Penis (tissue), 1 donor: Measurements from ENCODE around the genes VTCN1, GDAP2 and PHGDH.

DNA sequence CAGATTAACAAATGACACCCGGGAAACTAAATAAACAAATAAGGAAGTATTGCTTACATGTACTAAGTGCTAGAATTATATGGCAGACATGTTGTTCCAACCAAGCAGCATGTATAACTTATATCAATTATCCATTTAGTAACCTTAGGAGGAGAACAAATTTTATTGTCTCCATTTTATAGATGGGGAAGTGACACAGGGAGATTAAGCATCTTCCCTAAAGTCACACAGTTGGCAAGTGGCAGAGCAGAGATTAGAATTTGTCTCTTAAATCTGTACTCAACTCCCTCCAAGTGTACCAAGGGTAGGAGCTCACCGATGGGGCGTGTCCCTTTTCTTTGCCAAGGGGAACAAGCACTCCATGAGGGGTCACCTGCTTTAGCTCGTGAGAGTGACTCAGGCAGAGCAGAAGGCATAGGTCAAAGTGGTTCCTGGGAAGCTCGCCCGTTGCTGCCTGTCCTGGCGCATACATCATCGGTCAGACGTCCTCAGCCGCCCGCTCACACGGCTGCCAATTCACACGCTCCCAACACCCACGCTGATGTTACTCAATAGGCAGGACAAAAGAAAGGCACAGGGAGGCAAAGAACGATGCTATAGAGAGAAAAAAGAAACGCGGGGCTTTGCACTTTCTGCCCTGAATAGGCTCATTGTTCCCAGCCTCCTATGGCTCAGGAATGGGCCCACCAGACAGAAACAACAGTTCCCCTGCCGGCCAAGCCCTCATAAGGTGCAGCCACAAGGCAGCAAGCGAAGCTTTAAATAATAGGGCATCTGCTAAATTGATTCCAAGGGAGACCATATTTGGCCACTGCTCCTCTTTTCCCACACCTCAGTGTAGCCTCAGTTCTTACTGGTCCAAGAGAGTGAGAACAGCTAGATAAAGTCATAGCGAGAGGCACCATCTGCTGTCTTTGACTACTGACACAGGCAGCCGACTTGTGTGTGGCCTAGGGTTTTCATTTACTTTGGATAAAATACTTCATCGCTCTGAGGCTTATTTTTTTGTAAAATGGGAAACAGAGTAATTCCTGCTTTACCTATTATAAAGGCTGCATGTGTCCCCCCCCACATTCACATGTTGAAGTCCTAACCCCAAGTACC is 38.8 kb downstream of the VTCN1 start:
- PRO-cap = no peak

GRCh38 chr1:117210813-117211401 is at the start of gene VTCN1:
TSS of gene VTCN1 (minus strand) at chr1:117210927.
- PRO-cap = no peak

- PRO-cap = no peak
These were observed 5.4 kb downstream of the TENT5C start for GRCh38 chr1:117610996-117611801.

DNA sequence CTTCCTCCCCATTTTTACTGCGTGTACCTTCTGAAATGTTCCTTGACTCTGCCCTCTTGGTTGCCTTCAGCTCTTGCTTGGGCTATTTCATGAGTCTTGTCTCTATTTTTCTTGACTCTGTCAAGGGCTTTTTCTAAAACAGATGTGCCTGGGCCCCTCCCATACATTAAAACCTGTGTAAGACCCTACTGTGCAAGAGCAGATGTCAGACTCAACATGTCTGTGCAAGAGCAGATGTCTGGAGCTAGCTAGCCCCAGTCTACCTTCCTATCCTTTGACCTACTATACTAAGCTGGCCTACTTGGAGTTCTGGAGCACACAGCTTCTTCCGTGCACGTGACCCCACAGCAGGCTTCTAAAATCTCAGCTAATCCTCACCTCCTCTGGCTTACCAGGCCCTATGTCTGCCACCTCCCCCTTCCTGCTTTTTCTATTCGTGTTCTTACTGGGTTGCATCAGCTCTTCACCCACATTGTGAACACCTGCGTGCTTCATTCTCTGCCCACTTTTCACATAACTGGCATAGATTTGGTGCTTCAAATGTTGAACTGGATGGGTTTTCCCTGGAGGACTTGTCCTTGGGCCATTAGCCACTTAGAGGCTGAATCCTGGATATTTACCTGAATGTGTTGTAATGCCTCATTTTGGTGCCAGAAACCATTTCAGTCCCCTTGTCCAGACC is 23.7 kb downstream of the TENT5C start:
- PRO-cap = no peak

DNA sequence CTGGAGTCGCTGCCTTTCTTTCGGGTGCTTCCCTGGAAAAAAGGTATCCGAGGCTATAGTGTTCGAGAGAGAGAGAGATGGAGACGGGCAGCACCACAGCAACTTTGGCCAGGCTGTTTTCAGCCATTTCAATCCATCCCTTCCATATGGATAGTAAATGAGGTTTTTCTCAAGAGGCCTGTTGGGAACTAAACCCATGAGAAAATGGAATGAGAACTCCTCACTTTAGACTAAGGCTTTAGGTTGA is 25.2 kb downstream of the TENT5C start:
- PRO-cap = no peak

DNA sequence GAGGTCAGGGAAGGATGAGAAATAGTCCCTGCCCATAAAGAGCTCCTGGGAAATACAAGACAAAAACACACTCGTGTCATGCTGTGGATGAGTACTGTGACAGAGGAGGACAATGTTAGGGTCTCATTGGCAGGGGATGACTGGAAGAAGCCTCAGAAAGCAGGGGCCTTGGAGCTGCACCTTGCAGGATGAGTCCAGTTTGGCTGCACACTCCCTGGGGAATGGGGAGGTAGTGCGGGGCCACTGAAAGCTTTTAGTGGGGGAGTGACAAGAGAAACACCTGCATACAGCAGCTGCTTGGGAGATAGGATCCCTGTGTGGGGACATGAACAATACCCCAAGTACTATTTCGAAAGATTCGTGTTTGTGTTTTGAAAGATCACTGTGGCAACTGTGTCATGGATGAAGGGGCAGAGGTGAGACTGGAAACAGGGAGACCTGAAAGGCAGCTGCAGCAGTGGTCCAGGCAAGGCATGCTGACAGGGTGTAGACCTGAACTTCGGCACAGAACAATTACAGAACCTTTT is 32.8 kb downstream of the TENT5C start:
- PRO-cap = no peak

- PRO-cap = no peak
These were observed 70.2 kb downstream of the TENT5C start for GRCh38 chr1:117676028-117676455.

DNA sequence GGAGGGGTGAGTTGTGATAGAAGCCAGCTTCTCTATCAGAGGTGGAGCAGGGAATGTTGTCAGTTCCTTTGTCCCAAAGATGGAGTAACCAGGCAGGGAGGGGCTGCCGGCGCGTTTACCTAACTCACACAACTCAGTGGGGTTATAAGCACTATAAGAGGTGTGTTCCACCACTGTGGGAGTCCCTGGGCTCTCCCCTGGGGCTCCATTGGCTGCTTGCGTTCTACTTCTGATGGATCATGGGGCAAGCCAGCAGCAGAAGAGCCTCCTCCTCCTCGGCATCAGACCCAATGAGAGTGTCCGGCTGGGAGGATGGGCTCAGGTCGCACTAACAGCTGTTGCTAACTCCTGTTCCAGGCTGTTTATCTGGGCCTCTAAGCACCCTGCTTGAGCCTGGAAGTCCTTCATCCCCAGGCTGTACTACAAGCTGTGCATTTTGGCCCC is 108.5 kb downstream of the GDAP2 start:
- PRO-cap = no peak

DNA sequence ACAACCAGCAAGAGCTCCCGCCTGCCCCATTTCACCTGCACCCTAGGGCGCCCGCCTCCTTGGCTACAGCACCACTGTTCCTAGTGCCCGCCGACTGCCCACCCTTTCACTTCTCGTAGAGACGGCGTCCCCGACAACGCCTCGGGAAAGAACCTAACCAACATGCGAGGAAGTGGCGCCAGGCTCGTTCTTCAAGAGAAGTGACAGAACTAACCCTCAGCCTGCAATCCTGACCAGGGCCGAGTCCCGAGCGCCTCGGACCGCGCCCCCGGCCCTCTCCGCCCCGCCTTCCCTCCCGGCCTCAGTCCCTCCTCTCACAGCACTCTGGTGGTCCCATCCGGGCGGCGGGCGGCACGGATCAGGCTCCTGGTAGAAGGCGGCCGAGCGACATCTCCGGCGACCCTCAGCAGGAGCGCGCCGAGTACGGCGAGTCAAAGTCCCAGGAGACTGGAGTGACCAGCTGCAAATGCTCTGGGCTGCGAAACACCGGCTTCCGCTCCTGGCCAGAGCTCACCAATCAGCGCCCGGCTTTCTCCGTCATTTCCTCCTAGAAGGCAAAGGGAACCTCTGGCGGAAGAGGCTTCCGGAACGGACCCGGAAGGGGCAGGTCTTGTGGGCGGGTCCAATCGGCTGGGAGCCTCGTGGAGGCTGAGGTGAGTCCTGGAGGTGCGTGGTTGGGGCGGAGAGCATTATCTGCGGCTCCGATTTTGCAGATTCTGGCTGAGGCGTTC is at the start of gene GDAP2:
TSS of gene GDAP2 (minus strand) at position 492 of the 731 bp plus-strand sequence.
- PRO-cap = unidirectional peak, minus-strand start at position 202 of the sequence; bidirectional peak, plus-strand start at position 656 of the sequence, minus-strand start at position 449 of the sequence

DNA sequence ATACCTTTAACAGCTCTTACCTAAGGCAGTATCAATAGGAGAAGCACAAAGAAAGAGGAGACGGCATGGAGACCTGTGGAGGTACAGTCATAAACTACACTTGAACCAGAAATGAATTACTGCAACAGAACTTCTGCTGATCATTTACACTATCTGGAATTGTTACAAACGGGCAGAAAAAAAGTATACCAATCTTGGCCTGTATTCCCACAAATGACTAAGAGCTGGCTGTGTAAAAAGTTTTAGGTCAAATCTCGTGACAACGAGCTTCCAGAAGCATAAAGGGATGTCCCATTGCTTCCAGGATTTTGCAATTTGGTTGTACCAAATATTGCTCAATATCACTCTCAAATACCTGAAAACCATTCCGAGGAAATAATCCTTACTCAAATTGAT is 175.7 kb downstream of the TBX15 start:
- PRO-cap = no peak

DNA sequence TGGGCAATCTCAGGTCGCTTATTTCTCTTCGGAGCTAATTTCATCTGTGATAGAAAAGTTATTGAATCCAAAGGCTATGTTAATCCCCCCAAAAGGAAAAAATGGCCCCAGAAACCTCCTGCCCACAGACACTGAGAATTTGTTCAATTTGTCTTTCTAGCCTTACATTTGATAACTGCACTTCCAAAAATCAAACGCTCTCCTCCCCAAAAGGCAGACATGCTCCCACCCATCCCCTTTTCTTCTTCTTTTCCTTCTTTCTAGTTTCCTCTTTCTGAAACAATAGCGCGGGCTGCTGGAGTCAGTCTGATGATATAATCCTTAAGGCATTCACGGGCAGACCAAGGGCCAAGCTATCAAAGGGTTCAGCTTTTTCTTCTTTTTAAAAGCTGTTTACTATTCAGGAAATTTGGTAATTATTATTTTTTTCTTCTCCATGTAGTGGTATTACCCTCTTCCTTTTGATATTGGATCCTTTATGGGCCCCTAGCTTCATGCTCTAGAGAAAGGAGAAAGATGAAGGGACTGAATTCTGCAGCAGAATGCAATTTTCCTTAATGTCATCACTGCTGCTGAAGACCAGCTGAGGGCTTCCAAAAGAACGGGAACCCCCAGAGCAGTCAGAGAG is 20.9 kb upstream of the TBX15 start:
- PRO-cap = no peak

DNA sequence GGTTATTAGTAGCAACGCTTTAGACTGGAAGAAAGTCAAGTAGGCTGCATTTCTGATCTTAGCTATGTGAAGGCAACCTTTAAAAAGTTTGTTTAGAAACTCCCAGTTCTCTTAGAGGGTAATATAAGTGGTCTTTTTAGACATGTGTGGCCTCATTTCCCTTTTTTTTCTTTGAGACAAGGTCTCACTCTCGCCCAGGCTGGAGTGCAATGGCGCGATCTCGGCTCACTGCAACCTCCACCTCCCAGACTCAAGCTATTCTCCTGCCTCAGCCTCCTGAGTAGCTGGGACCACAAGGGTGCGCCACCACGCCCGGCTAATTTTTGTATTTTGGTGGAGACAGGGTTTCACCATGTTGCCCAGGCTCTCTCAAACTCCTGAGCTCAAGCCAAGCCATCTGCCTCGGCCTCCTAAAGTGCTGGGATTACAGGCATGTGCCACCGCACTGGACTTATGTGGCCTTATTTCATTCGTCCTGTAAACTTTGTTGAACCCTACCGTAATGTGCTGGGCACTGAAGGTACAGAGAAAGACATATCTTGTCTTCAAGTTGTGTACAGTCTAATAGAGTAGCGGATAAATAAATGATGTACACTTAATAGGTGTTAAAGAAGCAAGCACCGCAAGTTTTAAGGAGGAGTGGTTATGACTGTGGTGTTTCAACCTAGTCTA is 563 bp upstream of the WARS2 start:
- PRO-cap = no peak

GRCh38 chr1:119294701-119295170 is 73.8 kb upstream of the HAO2 start:
- PRO-cap = no peak

GRCh38 chr1:119370626-119371274 is 2.2 kb downstream of the HAO2 start:
- PRO-cap = no peak

GRCh38 chr1:119711606-119712182 is at the start of gene PHGDH:
TSS of gene PHGDH (plus strand) at chr1:119711934.
- PRO-cap = unidirectional peak, plus-strand start at chr1:119711936

DNA sequence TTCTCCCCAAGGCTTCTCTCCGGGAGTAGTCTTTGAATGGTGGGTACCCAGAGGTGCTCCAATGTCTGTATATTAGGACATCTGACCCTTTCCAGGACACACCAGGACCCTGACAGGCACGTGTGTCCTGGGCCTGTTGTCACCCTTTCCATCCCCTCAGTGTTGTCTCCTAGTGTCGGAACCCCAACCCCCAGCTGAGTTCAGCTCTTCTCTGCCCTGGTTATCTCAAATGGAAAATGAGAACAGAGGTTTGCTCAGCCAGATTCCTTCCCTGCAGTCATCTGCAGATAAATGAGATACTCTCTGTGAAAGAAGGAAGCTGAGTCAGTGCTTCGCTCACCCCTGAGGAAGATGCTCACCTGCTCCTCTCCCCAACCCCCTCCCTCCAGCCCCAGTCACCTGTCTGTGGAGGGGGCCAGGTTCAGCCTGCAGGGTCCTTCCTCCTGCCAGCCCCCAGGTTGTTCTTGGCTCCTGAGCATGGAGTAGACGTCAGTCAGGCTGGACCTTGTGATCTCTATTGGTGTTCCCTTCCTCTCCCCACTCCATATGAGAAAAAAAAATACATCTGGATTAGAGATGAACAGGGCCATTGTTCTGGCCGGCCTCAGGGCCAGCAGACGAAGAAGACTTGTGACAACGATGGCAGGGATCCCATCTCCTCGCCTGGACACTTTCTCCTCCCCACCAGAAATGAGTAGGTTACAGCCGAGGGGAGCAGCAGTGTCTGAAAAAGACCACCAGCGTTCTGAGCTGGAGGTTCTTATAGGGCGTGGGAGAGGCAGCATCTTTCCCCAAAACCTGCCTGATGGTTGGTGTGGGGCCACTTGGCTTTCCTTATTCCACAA is 20.9 kb downstream of the PHGDH start:
- PRO-cap = no peak

DNA sequence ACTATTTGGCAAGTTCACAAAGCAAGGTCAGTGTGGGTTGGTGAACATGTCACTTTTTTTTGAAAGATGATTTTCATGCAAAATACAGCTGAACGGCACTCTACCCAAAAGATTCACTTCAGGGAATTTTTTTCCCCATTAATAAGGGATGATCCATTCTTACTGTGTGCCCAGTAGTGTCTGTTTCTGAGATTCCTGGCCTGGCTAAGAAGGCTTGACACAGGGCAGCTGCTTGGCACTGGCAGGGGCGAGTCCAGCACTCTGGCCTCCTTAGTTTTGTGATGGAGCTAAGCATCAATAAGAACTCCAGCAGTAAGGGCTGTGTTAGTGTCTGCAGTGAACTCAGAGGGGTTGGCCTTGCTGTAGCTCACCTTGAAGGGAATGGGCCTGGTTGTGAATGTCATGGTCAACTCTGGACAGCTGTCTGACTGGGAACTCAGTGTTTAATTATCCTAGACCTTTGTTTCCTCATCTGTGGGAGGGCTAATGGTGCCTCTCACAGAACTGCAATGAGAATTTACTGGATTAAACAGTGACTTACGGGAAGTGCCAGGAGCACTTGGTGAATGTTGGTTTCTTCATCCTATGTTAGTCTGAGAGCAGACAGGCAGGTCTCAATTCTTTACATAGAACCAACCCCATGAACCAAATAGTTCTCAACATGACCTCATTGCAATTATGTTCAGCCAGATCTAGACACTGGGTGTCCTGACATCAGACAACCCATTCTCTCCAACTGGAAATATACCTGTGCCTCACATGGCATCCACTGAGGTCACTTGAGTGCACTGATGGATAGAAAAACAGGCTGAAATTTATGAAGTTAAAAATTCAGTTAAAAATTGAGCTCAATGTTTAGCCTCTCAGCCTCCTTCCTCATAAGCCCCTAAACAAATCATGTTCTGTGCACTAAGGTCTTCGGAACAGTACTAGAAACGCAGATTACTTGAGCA is 23.7 kb downstream of the HMGCS2 start:
- PRO-cap = no peak

GRCh38 chr1:119779204-119779611 is 10.5 kb upstream of the HMGCS2 start:
- PRO-cap = no peak

DNA sequence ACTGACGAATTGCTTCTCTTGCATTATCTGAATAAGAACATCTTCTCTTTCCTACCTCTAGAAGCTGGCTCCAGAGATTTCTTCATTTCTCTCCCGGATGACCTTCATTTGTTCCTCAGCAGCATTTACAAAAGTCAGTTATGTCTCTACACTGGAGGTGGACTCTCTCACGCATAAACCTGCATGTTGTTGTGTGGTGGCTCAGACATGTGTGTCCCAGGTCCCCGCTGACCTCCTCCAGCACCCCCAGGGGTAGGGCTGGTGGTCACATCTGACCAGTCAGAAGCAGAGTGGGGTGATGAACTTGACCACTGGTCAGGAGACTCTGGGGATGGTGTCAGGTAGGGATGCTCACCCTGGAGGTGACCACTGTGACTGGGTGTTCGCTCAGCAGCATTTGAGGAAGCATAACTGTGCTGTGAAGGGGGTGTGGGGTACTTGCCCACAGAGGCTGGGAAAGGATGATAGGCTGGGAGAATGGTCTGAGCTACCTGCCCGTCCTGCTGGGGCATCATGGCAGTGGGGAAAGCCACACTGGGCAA is 18.9 kb upstream of the ADAM30 start:
- PRO-cap = no peak

DNA sequence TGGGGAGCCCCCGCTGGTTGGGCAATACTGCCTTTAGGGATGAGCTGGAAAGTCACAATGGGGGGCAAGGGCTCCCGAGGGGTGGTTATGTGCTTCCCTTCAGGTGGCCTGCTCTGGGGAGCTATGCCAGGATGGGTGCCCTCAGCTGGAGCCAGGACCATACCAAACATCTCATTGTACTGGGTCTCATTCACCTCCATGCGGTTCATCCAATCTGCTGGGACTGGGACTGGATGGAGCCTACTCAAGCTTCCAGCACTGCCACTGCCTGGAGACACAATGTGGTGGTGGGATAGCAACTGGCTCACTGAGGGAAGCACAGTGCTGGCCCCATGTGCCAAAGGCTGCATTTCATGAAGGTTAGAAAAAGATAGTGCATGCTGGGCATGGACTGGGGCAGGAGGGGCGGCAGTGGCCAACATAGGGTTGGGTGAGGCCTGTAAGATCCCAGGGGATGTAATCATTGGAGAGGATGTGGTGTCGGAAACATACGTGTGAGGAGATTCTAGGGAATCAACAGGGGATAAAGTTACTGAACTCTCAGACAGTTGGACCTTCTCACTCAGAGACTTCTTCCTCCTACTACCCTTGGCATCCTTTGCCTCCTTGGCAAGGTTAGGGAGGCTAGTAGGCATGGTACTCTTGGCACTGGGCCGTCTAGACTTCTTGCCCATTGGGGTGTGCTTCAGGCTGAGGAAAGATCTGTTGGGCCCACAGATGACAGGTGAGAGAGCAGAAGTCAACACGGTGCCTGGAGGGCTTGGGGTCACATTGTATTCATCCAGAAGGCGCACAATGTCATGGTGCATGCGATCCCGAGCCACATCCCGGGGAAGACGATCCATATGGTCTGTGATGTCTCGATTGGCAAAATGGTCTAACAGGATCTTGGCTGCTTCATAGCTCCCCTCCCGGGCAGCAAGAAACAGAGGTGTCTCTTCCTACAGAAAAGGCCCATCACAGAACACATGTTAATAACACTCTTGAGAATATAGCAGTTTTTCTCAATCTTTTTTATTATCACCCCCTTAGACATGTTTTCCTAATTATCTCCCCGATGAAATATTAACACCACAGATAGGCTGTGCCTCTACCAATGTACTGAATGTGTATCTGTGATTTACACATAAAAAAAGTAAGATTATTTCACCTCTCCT is 19.8 kb upstream of the ADAM30 start:
- PRO-cap = no peak